Placental pericyte (primary cell): ENCODE measurements around a stretch of chr20.

- CAGE, long polyA plus RNA, result no peak
Observed at GRCh38 chr20:58623651-58624515, 27.2 kb upstream of the STX16 start.

GRCh38 chr20:58627351-58627987, 23.6 kb upstream of the STX16 start:
- CAGE, long polyA plus RNA, result no peak

- CAGE, long polyA plus RNA, result no peak
Observed at GRCh38 chr20:58634451-58635410, 16.4 kb upstream of the STX16 start.

DNA sequence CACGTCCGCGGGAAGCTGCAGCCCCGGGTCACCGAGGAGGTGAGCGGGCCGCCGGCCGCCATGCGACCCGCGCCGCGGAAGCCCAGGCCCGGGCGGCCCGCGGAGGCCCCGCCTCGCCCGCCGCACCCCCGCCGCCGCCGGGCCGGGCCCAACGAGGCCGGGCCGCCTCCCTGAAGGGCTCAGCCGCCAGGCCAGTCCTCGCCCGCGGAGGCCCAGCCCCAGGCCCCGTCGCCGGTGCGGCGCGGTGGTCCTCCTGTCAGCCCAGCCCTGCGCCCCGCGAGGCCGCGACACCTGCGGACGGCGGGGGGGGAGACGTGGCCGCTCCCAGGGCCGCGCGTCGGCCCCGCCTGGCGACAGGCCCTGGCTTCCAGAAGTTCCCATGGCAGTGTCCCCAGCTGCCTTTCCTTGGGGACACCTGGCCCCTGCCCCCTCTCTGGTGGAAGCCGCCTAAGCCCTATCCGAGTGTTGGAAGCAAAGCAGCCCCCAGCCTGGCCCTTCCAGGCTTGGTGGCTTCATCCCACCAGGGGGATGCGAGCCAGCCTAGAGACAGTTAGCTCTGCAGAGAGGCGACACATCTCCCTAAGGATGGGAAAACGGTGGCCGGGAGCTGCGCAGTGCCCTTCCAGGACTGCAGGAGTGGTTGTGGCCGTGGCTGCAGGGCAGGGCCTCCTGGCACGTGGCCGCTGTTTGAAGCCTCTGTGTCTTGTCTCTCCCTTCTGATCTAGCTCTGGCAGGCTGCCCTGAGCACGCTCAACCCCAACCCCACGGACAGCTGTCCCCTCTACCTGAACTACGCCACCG, 612 bp downstream of the NPEPL1 start:
- CAGE, long polyA plus RNA, result no peak

GRCh38 chr20:58785347-58785643, 92.7 kb downstream of the NPEPL1 start:
- CAGE, long polyA plus RNA, result no peak

GRCh38 chr20:58902567-58902849, 11.3 kb downstream of the GNAS start:
- CAGE, long polyA plus RNA, result no peak

DNA sequence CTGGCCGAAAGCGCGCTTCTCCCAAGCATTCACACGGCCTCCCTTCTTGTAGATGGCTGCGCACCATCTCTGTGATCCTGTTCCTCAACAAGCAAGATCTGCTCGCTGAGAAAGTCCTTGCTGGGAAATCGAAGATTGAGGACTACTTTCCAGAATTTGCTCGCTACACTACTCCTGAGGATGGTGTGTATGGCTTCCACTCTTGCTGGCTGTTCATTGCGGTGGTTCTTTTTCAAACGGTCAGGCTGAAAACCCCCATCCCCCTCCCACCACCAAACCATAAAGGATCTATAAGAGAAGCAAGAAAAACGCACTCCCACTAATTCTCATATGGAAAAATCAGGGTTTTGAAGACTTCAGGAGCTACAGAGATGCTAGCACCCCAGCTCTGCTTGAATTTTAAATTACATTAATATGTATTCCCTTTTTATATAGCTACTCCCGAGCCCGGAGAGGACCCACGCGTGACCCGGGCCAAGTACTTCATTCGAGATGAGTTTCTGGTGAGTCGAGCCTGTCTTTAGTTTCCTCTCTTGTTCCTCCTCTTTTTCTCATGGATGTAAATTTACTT, 18.8 kb downstream of the GNAS start:
- CAGE, long polyA plus RNA, result no peak

- CAGE, long polyA plus RNA, result no peak
Observed at GRCh38 chr20:58982524-58983264, 1.6 kb downstream of the NELFCD start.

DNA sequence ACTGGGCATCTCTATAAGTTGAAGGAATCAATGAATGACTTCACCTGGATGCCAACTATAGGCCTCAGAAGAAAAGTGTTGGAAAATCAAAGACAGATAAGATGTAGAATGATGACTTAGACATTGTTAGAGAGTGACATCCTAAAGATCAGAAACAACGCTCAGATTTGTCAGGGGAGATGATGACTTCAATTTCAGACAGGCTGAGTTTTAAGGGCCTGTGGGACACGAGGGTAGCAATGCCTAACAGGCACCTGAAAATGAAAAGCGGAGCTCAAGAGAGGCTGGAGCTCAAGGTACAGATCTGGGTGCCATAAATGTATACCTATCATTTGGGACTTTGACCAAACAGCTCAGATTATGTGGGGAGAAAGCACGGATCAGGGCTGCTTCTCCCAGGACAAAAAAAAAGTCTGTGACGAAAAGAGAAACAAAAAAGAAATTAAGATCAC, 2.1 kb downstream of the PRELID3B start:
- CAGE, long polyA plus RNA, result no peak

DNA sequence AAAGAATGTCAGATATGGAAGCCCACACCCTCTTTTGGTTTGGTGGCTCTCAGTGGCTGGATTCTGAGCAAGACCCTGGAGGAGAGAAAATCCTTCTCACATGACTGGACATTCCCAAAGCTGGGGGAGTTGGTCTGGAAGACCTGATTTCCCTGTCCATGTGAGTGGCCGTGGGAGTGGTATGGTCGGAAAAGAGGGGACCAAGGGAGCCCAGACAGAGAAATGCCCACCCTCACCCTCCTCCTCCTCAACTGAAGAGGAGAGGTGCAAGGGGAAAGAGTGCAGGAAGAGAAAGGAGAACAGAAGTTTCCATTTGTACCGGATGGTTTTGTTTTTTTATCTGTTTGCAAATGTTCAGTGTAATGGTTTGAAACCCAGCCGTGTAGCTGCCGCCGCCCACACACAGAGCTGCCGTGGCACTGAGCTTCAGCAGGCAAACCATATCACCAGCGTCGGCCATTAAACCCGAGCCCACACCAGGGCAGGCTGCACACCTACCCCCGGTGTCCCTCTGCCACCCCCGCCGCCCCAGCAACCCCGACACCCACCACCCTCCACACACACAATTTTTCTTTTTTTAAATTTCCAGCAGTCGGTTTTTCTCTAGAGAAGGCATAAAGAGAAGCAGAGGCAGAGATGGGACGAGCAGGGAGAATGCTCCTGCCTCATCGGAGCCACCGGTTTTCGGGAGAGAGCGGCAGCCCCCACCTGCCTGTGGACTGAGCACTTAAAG, 17.8 kb upstream of the ZNF831 start:
- CAGE, long polyA plus RNA, result no peak

DNA sequence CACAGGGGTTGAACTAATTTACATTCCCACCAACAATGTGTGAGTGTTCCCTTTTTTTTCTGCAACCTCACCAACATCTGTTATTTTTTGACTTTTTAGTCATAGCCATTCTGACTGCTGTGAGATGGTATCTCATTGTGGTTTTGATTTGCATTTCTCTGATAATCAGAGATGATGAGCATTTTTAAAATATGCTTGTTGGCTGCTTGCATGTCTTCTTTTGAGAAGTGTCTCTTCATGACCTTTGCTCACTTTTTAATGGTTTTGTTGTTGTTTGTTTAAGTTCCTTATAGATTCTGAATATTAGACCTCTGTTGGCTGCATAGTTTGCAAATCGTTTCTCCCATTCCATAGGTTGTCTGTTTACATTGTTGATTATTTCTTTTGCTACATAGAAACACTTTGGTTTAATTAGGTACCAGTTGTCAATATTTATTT, 1.8 kb upstream of the ZNF831 start:
- CAGE, long polyA plus RNA, result no peak

DNA sequence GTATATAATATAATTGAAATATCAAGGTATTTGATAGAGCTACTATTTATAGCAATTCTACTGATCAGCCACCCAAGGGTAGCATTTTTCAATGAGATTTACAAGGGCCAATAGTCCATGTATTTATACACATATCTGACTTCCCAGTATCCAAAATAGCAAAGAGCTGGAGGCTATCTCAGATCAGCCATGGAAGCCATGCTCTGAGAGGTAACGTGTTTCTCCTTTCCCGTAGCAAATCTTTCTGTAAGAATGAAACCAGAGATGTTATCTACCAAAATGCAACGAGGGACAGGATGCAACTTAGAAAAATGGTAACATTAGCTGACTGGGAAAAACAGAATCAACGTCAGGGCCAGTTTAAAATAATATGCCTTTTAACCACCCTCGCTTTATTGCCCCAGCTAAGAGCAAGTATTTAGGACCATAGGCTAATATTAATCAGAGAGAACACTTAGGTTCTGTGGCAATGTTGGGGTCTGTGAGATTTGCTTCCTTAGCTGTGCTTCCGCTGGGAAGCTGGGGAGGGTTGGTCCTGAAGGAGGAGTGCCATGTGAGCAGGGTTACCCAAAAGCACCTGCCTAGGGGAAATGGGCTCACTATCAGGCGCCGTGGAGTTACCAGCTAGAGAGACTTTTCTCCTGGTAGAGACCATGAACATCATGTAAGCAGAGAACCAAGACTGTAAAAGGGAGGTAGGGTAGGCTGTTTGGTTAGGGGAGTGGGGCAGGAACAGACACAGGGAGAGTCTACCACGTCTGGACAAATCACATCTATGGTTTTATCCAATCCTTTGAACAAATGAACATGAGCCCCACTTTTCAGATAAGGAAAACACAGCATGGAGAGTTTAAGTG, 1.2 kb downstream of the ZNF831 start:
- CAGE, long polyA plus RNA, result no peak

DNA sequence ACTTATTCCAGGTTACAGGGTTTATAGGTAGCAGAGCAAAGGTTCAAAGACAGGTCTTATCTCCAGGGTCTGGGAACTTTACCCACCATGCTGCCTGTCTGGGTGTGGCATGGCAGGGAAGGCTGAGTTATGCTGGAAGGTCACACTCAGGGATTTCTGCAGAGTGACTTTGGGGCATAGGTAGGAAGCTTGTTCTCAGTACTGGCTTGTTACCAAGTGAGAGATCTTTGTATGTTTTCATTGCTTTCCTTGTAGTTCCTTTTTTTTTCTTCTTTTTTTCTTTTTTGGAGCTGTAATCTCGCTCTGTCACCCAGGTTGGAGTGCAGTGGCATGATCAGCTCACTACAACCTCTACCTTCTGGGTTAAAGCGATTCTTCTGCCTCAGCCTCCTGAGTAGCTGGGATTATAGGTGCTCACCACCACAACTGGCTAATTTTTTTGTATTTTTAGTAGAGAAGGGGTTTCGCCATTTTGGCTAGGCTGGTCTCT, 1.9 kb downstream of the ZNF831 start:
- CAGE, long polyA plus RNA, result no peak

- CAGE, long polyA plus RNA, result no peak
Observed at GRCh38 chr20:59253279-59253853, 47.0 kb upstream of the EDN3 start.

- CAGE, long polyA plus RNA, result no peak
Observed at GRCh38 chr20:59308659-59309290, 8.4 kb downstream of the EDN3 start.

DNA sequence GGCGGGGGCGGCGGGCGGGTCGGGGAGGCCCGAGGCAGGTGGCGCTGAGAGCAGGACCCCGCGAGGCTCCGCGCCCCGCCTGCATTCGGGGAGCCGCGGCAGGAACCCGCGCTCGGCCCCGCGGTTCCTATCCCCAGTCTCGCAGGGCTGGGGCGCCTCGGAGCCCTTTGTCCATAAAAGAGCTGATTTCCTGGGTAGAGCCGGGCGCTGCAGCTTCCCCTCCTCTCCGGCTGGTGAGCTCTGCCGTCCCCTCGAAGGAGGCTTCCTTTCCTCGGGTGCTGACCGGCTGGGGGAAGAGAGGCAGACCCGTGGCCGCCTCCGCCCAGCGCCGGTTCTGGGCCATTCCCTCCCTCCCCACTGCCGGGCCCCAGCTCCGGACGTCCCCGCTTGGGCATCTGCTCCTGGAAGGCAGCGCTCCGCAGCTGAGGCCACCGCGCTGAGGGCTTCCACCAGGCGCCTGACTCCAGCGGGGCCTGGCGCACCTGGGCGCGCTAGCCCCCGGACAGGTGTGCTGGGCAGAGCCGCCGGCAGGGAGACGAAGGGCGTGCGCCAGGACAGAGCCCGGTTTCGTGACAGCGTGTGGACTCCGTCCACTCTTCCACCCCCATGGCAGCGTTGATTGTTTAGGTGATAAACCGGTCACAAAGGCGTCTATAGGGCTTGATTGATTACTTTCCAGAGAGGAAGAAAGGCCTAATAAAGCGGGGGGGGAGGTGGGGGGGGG, 966 bp downstream of the PHACTR3 start:
- CAGE, long polyA plus RNA, result no peak

GRCh38 chr20:61437003-61438172, 185.3 kb downstream of the CDH4 start:
- CAGE, long polyA plus RNA, result no peak

- CAGE, long polyA plus RNA, result no peak
Observed at GRCh38 chr20:62066847-62067700, 1.4 kb upstream of the TAF4 start.

- CAGE, long polyA plus RNA, result no peak
Observed at GRCh38 chr20:62069082-62069458, 3.4 kb upstream of the TAF4 start.

DNA sequence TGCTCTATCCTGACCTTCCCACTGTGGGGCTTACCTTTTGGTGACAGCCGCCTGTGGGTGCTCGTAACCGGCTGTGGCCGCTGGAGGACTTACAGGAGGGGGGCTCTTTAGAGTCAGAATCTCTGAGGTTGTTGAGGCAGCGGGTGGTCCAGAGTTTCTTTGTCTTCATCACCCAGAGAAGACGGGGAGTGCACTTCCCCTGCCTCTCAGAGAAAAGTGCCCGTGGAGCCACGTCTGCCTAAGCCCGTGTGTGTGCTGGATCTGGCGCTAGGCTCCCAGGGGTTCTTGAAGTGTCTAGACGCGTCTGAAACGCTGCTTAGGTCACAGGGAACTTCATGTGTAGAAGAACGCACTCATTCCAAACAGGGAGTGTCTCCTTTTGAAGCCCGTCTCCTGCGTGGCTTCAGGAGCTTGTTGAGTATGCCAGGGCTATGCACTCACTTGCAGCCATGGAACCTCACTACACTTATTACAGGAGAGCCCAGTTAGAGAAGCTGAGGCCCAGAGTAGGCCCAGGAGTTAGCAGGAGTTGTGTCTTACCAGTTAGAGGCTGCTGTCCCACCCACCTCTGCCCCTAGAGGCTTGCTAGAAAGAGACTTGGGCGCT, 1.2 kb downstream of the LSM14B start:
- CAGE, long polyA plus RNA, result no peak